Measurements from ENCODE around the genes ANKRD62, CIDEA and SEH1L.

- PRO-cap, result unidirectional peak, plus-strand start at chr18:10424833
Measured at GRCh38 chr18:10424322-10425002, 30.0 kb upstream of the APCDD1 start.

DNA sequence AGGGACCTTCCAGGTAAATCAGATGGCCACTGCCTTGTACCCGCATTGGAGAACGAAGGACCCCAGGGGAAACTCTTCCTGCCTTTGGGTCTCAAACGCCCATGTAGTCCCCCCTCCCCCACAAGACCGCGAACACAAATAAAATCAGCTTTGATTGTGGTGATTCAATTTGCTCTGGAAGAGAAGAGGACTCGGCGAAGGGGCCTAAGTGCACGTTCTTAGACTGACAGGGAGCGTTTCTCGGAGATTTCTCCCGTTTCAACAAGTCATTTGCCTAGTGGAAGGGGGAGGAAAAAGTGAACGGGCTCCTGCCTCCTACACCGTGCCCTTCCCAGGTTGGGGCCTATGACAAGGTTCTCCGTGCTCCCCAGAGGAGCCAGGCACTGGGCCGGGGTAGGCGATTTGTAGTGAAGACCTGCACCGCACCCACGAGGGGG is 843 bp upstream of the APCDD1 start:
- PRO-cap, result no peak

- PRO-cap, result no peak
Measured at GRCh38 chr18:10927350-10927875, 222.0 kb downstream of the PIEZO2 start.

DNA sequence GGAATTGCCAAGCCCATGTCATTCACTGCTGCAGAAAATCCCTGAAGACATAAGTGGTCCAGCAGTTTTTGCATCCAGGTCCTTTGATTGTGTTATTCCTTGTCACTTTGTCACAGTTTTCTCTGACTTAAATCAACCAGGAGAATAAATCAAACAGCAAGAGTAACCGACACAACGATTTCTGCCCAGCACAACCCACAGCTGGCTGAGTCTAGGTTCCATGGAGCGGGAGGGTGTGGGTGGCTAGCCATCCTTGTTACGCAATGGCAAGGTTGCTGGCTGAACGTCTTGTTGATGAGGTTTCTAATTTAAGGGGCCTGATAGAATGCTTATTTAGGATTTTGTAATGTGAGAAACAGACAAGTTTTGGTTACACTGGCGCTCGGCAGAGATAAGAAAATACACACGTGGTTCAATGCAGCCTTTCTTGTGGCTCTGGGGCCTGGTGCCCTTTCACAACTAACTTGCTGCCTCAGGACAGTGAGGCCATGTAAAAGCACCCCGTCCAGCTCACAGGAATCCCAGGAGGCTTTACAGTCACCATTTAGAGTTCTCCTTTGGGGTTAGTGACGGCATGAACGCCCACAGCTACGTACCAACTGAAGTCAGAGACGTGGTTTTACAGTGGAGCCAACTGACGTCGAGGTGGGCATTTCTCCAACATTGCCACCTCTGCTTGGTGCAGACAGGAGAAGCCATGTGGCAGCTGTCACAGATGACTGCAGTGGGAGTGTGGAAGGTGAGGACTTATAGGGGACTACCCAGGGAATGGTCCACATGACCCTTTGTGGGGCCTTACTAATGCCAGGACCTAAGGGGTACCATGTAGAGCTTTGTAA is 29.6 kb upstream of the PIEZO2 start:
- PRO-cap, result no peak

- PRO-cap, result no peak
Measured at GRCh38 chr18:11260809-11261269, 111.5 kb upstream of the PIEZO2 start.

GRCh38 chr18:11366289-11366825 is 217.0 kb upstream of the PIEZO2 start:
- PRO-cap, result no peak

DNA sequence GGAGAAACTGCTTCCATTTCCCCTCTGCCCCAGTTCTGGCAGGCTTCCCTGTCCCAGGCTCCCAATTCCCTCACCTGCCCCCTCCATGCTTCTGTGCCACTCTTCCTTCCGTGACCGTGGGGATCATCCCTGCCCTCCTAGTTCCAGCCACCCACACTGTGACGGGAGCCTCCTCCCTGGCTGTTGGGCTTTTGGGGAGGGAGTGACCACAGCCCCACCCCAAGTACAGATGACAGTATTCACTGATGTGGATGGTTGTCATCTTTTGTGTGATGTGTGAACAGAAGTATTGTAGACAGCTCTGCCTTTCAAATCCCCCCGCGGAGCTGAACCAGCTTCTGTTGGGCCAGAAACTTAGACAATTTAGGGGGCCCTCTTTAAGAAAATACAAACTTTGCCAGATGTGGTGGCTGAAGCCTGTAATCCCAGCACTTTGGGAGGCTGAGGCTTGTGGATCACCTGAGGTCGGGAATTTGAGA is 2.9 kb downstream of the IMPA2 start:
- PRO-cap, result no peak

GRCh38 chr18:12093517-12094110 is at the start of gene ANKRD62:
Gene ANKRD62, plus strand, starts transcription at chr18:12093843.
- PRO-cap, result no peak

DNA sequence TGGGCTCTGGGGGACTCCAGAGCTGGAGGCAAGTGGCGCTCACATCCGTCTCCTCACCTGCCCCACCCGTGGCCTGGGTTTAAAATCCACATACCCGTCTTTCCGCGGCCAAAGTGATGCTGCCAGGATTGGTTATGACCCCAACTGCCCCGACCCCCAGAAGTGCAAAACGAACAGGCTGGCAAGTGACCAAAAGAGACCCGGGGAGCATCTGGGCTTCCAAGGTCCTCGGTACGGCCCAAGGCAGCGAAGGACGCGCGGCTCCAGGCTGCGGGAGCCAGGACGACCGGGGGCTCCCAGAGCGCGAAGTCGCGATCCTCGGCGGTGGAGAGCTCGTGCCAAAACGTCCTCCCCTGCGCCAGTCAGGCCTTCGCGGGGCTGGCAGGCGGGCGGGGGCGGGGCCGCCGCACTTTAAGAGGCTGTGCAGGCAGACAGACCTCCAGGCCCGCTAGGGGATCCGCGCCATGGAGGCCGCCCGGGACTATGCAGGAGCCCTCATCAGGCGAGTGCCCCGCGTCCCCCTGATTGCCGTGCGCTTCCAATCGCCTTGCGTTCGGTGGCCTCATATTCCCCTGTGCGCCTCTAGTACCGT is at the start of gene CIDEA:
Gene CIDEA, plus strand, starts transcription at position 442 of the 592 bp plus-strand sequence.
- PRO-cap, result no peak

- PRO-cap, result no peak
Measured at GRCh38 chr18:12306218-12306740, 1.8 kb upstream of the TUBB6 start.

DNA sequence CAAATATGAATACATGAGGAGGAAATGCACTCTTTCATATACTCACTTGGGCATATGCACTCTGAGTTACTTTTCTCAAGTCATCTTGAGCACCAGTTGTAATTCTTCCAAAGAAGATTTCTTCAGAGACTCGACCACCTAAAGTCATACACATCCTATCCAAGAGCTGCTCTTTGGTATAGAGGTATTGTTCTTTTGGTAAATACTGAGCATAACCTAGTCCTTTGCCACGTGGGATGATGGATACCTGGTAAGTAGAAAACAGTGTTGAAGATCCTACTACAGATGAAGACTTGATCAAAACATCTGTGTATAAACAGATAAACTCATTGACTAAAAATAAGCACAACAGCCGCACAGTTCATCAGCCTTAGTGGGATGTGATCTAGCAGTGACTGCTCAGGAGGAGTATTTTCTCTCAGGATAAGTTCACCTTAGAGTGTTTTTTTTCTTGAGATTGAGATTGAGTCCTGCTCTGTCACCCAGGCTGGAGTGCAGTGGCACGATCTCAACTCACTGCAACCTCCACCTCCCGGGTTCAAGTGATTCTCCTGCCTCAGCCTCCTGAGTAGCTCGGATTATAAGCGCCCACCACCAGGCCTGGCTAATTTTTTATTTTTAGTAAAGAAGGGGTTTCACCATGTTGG is 32.2 kb downstream of the TUBB6 start:
- PRO-cap, result no peak

DNA sequence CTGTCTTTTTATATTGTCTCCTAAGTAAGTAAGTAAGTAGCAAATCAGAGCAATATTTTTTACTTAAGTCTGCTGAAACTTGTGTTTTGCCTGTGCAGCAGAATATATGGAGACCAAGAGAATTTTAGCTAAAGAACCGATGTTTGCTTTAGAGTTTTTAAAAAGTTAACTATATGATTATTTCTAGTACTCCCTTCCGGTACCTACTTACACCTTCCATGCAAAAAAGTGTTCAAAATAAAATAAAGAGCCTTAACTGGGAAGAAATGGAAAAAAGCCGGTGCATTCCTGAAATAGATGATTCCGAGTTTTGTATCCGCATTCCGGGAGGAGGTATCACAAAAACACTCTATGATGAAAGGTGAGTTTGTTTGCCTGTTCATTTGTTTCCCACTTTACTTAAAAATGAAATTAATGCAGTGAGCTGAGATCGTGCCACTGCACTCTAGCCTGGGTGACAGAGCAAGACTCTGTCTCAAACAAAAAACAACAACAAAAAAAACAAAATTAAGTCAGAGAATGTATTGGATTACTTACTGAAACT is 17.6 kb downstream of the PSMG2 start:
- PRO-cap, result no peak

- PRO-cap, result no peak
Measured at GRCh38 chr18:12910798-12911668, 27.0 kb upstream of the PTPN2 start.

DNA sequence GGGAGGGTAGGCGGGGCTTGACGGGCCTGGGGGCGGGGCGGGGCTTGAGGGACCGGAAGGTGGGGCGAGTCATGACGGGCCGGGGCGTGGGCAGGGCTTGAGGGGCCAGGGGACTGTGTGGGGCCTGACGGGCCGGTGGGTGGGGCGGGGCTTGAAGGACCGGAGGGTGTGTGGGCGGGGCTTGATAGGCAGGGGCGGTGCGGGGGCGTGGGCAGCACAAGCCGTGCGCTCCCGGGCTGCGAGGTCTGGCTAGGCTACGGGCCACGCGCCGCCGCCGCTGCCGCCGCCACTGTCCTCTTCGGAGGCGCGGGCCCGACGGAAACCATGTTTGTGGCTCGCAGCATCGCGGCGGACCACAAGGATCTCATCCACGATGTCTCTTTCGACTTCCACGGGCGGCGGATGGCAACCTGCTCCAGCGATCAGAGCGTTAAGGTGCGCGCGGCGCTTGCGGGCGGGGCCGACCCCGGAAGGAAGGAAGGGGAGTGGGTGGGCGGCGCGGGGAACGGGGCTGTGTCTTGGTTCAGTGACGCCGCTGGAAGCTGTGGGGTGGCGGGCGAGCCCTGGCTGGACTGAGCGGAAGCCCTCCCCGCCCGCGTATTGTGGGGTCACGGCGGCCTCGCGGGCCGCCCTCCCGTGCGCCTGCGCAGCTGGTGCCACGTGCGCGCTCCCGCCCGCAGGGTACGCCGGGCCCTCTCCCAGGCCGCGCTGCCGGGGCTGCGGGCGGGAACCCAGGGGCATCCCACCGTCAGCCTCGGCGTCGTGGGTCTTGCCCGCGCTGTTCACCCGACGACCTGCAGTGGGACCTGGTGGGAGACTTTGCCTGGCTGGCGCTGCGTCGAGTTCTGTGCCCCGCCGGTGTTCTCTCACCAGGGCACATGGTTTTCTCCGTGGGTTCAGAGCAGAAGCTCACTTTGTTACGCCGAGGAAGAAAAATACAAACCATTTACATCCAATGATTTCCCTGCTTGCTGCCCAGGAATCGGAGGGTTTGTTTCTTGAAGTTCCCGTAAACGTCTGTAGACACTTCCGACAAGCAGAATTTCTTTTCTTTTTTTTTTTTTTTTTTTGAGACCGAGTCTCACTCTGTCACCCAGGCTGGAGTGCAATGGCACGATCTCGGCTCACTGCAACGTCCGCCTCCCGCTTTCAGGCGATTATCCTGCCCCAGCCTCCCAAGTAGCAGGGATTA is at the start of gene SEH1L:
Gene SEH1L, plus strand, starts transcription at position 214 of the 1,192 bp plus-strand sequence.
- PRO-cap, result bidirectional peak, plus-strand start at position 187 of the sequence, minus-strand start outside the sequence; bidirectional peak, plus-strand start at position 526 of the sequence, minus-strand start at position 404 of the sequence; bidirectional peak, plus-strand start at position 701 of the sequence, minus-strand start at position 574 of the sequence

DNA sequence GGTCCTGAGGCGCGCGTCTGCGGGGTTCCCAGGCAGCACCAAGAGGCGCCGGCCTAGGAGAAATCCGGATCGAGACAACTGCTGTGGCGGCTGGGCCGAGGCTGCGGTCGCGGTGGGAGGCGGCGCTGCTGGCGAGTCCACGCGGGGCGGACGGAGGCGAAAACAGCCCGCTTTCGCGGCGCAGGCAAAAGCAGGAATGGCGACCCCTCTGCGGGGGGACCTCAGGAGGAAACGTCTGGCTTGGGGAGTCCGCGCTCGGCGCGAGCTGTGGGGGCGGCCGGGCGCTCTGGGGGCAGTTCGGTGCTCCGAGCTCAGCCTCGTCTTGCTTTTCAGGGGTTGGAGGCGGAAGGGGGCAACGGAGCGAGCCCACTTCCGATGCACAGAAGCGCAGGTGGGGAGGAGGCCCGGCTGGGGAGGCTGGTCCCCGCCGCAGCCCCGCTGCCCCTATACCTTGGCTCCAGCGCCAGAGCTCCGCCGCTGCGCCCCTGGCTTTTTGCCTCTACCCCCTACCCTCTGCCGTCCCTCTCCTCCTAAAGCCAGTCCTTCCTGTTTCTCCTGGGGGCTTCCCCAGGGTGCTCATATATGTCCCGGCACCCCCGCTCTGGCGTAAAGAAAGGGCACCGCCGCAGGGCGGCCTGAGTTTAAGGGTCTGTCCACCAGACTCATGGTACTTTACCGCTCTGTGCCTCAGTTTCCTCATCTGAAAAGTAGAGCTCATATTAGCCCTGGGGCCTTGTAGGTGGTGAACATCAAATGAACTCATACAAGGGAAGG is 81.3 kb upstream of the LDLRAD4 start:
- PRO-cap, result no peak

DNA sequence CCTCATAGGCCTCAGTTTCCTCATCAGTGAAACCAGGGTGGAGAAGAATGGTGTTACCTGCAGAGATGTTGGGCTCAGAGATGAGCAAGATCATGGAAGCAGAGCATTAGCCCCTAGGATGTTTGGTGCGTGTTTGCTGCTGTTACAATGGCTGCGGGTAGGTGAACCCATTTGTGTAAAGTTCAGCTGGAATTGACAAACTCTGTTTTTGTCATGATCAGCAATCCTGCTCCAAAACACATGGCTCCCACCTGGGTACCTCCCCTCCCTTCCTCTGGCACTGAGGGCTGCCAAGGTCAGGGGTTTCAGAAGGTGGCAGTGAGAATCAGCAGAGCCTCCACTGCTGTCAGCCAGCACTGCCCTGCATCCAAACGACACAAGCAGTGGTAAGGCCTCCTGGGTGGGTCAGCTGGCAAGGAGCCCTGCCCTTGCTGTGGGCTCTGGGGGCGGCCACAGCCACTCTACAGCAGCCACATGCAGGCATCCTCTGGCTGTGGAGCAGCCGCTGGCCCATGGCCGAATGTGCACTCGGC is 32.9 kb upstream of the LDLRAD4 start:
- PRO-cap, result no peak

GRCh38 chr18:13279239-13279545 is 60.6 kb downstream of the LDLRAD4 start:
- PRO-cap, result no peak

DNA sequence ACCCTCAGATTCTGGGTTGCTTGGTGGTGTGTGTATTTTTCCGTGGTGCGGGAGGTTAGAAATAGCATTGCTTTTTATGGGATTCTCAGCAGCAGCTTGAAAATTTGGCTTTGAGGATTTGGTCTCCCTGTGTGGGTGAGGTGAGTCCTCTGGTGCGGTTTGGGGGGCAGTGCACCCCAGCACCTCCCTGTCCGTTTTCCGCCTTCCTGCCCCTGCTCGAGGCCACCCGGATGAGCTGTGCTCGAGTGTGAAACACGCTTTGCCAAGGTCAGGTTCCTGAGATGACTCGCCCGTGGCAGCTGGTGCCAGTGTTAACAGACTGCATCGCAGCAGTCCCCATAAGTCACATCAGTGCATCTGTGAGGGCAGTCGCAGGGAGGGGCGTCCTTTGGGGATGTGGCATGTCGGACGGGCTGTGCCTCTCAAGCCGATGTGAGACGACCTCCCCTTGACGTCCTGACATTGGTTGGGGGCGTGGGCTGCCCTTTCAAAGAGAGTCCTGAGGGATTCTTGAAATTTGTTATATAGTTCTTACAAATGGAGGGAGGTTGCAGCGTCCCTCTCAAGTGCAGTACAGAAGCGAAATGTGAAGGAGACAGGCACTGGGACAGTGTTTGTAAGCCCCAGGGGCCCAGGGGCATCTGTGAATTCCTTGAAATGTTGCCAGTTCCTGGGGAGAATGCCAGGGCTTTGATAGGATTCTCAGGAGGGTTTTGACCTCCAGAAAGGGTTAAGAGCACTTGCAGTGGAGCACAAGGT is 66.2 kb downstream of the LDLRAD4 start:
- PRO-cap, result no peak

DNA sequence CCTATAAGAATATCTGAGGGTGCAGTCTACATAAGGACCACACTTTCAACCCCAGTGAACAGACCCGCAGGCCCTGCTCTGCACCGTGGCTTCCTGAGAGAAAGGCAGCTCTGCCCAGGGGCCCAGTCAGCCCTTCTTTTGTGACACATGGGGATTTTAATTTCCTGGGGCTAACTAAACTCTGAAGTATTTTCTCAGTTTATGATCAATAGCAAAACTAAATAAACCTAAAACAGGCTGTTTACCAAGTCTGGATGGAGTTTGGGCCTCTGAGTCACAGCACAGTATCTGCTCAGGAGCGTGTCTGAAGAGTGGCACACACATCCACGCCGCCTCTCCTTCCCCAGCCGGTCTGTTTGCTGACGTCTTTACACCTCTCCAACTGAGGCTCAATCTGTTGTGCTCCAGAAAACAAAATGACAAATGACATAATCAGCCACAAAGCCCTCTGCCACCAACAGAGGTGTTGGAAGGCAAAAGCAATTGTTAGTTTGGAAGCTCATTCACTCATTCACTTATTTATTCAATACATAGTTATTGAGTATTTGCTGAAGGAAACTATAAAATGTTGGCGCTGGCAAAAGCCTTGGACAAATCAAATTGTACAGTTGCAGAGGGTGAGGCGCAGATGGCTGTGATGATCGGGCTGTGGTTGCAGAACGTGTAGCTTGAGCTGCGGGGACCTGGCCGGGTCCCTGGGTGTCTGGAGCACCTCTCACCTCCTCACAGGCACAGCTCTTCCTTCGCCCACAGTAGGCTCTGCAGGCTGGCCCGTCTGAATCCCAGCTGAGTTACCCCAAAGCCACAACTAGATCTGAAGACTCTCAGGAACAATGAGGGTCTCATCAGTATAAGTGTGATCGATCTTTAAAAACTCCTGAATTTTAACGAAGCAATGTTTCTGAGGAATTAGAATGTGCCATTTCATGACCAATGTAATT is 72.5 kb downstream of the LDLRAD4 start:
- PRO-cap, result no peak

DNA sequence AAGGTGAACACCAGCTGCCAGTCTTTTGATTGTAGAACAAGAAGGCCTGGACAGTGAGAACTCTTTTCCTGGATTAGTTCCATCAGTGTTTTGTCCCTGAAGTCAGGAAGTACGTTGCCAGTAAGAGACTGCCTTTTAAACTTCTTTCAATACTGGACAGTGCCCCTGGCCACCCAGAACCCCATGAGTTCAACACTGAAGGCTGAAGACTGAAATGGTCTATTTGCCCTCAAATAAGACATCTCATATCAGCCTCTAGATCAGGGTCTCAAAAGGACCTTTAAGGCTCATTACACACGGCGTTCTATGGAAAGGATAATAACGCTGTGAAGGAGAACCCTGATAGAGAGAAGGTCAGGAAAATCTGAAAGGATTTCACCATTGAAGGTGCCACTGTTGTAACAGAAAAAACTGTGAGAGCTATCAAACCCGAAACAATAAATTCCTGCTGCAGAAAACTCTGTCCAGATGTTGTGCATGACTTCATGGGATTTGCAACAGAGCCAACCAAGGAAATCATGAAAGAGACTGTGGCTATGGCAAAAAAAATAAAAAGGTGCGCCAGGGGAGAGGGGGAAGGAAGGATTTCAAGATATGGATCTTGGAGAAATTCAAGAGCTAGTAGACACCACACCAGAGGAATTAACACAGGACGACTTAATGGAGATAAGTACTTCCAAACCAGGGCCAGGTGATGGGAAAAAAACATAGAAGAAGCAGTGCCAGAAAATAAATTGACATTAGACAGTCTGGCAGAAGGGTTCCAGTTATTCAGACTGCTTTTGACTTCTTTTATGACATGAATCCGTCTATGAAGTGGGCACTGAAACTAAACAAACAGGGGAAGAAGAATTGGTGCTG is 87.9 kb downstream of the LDLRAD4 start:
- PRO-cap, result no peak

Data from anterior vena cava (tissue), 1 donor.